ENCODE measurements around a stretch of chr14.

DNA sequence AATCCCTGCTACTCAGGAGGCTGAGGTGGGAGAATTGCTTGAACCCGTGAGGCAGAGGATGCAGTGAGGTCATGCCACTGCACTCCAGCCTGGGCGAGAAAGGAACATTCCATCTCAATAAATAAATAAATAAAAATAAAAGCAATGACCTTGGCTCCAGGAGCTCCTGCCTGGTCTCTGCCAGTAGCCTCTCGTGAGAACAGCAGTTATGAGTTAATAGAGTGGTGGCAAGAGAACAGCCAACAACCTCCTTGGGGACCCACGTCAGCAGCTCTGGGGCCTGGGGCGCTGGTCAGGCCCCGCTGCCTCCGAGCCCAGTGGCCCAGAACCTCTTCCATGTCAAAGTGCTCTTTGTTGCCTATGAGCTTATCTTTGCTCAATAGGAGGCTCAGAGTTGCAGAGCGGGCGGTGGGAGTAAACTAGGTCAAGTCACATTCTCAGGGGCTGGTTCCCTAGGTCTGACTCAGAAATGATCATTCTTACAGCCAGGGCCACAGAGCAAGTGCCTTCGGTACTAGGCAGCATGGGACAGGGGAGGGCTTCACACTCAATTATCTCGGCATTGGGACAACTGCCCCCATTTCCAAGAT is 12.2 kb downstream of the SLC25A29 start:
- PRO-cap, result no peak

- PRO-cap, result no peak
Observed at GRCh38 chr14:100296935-100297962, 9.0 kb downstream of the SLC25A29 start.

- PRO-cap, result no peak
Observed at GRCh38 chr14:100304792-100305204, 1.4 kb downstream of the SLC25A29 start.

DNA sequence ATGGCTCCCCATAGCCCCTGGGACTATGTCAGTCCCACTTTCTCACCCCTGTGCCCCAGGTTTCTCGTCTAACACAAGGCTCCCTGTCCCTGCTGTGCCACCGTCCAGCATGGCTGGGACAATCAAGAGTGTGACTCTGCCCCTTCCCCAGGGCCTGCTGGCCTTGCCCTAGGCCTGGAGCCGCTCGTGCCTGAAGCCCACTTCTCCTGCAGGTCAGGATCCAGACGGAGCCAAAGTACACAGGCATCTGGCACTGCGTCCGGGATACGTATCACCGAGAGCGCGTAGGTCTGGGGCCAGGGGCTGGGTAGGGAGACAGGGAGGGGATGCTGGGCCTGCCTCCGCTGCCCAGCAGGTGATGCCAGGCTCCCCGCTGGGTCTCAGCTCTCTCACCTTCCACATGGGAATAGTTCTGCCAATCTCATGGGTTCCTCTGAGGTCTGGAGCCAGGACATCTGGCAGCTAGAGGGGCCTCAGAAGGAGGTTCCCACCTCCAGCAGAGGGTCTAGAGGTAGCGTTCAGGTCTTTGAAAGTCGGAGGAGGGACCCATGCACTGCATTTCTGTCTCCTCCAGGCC is 2.9 kb downstream of the SLC25A47 start:
- PRO-cap, result no peak

- PRO-cap, result no peak
Observed at GRCh38 chr14:100374495-100374884, 657 bp downstream of the WARS1 start.

DNA sequence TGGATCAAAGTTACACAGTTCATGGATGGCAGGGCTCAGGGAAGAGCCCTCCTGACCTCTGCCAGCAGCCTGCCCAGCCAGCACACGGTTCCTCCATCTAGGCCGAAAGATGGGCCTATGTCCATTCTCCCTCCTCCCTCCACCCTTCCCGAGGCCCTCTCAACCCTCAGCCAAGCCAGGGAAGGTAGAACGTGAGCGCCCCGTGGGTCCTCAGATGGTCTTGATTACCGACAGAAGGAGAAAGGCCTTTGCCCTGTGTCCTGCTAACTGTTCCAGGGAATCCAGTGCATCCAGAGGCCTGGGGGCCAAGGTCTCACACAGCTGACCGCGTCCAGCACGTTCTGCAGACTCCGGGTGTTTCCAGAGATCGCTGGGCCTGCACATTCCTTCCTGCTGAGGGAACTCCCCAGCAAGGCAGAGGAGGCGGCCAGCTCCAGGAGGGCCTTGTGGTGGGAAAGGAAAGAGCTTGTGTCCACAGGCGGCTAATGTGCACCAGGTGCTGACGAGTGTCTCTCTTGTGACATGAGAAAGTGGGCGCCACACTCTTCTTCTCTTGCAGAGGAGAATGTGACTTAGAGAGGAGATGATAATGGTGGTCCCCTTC is 47.0 kb upstream of the DLK1 start:
- PRO-cap, result no peak

DNA sequence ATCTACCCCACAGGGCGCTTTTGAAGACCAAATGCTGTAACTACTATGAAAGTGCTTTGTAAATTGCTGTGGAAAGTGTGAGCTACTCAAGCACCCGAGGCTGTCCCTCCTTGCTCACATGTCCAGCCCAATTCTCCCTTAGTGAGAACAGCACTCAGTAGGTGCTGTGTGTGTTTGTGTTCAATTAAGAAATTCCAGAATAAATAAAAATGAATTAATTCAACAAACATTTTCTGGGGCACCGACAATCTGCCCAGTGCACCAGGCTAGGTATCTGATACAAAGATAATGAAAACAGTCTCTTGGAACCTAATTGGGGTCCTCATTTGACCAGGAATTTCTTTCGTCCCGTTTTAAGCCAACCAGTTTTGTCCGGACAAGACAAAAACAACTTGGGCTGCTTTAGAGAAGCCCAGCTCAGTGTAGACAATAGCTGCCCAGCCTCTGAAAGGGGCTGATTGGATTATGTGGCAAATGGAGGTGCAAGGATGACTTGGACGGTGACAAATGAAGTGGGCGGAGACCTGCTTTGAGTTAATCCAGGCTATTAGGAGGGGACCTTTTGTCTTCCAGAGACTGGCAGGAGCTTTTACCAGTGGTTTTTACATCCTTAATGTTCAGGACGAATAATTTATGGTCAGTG is 73.0 kb downstream of the RTL1 start:
- PRO-cap, result no peak

GRCh38 chr14:100986961-100987280 is 83.4 kb upstream of the RTL1 start:
- PRO-cap, result no peak

- PRO-cap, result no peak
Observed at GRCh38 chr14:101201794-101202120, 298.2 kb upstream of the RTL1 start.

GRCh38 chr14:101364515-101365394 is 396.8 kb upstream of the PPP2R5C start:
- PRO-cap, result no peak

DNA sequence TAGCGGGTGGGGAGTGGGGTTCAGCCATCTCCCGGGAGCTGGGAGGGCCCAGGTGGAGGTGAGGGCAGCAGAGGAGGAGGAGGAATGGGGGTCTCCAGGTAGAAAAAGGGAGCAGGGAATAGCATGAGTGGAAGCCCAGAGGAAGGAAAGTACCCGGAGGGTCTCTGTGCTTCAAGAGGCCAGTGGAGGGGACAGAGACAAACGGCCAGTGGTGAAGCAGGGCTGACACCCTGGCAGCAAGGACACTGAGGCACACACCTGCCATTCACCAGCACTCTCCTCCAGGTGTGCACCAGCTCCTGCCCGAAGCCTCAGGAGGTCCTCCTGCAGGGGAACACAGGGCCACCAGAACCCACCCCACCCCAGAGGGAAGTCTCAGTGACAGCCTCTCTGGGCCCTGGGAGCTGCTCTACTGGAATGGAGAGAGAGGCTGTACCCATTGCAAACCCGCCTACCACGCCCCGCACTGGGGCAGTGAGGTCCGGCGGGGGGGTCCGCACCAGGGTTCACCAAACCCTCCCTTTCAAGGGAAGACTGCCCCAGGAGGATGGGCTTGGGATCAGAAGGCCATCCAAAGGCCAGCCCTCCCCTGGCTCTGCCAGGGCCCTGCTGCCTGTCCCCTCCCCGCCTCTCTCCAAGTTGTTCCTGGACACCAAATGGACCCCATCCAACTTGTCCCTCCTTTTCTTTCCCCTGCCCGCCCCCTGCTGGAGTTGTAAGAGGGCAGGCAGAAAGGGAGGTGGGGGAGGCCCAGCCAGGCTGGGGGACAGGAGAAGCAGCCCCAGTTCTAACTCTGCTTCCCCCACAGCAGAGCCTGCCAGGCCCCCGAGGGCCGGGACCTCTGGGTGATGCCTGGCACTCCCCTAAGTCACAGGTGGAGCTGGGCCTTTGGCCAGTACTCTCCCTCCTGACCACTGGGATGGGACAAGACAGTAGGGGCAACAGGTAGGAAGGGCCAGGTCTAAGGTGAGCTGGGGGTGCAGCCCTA is 203.7 kb upstream of the PPP2R5C start:
- PRO-cap, result no peak

DNA sequence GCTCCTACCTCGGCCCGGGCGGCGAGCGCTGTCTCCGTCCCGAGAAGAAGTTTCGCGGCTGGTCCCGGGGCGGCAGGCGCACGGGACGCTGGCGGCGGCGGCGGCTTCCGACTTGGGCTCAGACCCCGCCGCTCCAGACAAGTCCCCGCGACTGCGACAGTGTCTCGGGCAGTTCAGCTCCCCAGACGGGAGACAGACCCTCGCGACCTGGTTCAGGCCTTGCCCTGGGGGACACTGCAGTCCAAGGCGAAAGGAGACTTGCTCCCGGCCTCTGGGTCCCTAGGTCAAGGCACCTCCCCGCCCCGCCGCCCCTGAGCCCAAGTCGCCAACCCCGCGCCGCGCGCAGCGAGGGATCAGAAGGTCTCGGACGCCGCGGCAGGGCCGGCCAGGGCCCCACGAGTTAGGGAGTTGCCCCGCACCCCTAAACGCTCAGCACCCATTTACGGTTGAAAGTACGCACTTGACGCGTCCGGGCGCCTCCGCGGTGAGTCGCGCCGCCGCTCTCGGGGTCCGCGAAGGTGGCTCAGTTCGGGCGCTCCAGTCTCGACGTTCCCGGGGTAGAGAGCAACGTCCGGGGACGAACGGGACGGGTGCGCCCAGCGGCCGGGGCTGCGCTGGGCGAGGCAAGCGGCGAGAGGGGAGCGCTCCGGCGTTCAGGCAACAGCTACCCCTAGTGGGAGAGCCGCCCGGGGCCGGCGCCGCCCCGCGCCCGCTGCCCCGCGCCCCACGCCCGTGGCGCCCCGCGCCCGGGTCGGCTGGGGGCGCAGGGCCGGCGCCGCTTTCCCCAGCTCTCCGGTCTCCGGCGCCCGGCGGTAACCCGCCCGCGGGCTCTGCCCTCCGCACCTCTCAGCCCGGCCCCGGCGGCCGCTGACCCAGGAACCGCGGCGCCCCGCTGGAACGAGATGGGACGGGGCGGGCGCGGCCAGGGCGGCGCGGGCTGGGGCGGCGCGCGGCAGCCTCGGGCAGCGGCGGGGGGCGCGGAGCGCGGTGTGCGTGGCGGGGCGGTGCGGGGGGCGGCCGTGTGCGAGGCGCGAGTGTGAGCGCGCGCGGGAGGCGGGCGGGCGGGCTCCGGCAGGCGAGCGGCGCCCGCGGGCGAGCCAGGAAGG is 201.4 kb upstream of the PPP2R5C start:
- PRO-cap, result no peak

- PRO-cap, result bidirectional peak, plus-strand start at chr14:101584812, minus-strand start at chr14:101584697
Observed at GRCh38 chr14:101584547-101584887, 177.0 kb upstream of the PPP2R5C start.

DNA sequence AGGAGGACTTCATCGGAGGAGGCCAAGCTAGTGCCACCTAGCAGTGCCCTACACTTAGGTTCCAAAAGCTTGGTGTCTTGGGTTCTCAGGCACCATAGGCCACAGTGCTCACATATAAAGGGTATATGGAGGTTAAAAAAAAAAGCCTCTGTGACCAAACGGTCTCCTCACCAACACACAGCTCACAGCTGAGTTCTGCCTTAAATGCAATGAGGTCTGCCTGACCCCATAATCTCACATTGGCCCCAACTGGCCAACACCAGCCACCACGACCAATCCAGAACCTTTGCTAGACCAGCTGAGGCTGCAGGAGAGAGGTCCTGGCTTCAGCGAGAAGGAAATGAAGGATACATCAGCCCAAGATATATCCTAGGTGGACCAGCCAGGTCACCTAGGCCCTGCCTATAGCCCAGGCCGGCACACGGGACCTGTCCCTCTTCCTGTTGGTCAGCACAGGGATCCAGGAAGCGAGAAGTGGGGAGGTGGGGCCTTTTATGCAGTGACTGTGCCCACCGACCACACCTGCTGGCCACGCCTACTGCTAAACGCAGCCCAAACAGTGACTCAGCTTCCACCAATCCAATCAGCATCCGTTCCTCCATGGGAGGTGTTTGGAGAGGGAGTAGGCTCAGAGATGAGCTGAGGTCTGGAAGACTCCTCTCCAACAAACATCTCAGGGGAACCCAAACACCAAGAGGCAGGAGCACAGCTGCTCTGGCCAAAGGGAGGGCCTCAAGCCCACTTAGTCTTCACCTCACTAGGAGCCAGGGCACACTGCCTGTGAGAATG is 51.5 kb upstream of the PPP2R5C start:
- PRO-cap, result no peak

- PRO-cap, result no peak
Observed at GRCh38 chr14:101774344-101775365, 13.1 kb downstream of the PPP2R5C start.

- PRO-cap, result no peak
Observed at GRCh38 chr14:101781698-101782058, 20.2 kb downstream of the PPP2R5C start.

GRCh38 chr14:101809339-101810663 is 48.3 kb downstream of the PPP2R5C start:
- PRO-cap, result bidirectional peak, plus-strand start at chr14:101809885, minus-strand start at chr14:101809738; bidirectional peak, plus-strand start at chr14:101810436, minus-strand start at chr14:101810300

DNA sequence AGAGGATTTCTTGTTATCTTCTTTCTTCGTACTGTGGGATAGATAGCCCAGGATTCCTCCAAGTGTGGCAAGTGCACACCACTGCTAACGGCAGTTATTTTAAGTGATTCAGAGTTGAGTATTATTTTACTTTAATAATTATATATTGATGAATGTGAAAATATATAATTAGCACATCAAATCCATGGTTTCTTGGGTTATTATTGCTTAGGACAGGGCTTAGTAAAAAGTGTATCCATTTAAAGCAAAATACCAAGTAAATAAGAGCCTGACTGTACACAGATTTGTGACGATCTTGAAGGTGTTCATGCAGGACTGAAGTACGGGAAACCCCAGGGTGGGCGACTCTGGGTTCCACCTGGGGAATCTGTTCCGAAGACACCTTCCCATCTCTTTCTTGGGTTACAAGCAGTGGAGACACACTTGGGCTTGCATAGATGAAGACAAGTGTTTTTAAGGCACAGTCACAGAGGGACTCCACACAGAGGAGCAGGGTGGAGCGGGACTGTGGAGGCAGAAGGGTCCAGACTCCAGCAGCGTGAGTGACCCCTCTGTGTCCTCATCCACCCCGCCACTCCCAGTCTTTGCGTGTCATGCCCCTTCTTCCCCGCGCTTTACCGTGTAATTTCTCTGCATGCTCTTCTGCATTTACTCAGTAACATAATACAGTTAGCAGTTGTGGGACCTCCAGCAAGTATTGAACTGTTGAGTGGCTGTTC is 70.9 kb downstream of the PPP2R5C start:
- PRO-cap, result no peak

- PRO-cap, result no peak
Observed at GRCh38 chr14:101835979-101836624, 74.6 kb downstream of the PPP2R5C start.

- PRO-cap, result no peak
Observed at GRCh38 chr14:101839669-101840260, 78.3 kb downstream of the PPP2R5C start.